Metastatic Lung Carcinoma in the Adrenal Gland (tissue), 1 donor: ENCODE results near the genes SIRT7, MAFG and UTS2R.

GRCh38 chr17:81917225-81918446, at the start of gene SIRT7:
Gene SIRT7, minus strand, starts transcription at chr17:81918176.
- PRO-cap, result bidirectional peak, plus-strand start at chr17:81918236, minus-strand start at chr17:81918140

GRCh38 chr17:81927481-81928215, at the start of gene MAFG:
Gene MAFG, minus strand, starts transcription at chr17:81927735.
- PRO-cap, result bidirectional peak, plus-strand start at chr17:81927835, minus-strand start at chr17:81927735

DNA sequence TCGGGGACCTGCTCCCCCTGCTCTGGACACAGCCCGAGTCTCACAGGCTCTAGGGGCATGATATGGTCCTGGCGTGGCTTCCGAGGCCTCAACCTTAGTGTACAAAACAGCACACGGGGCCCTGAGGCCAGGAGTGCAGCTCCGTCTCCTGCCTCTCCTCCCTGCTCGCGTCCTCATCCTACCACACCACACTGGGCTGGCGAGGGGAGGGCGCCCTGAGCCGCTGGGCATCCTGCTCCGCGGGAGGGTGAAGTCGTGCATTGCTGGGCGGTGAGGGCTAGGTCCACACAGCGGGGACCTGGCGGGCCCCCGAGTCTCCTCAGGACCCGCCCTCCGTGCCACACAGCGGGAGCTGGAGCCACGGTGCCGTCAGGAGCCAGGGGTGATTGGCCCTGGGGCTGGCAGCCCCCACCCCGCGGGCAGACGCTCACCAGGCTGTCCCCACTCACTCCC, 1.2 kb upstream of the MAFG start:
- PRO-cap, result unidirectional peak, minus-strand start at position 159 of the sequence

GRCh38 chr17:81991484-81992739, 14.5 kb downstream of the ASPSCR1 start:
- PRO-cap, result unidirectional peak, minus-strand start at chr17:81992027

DNA sequence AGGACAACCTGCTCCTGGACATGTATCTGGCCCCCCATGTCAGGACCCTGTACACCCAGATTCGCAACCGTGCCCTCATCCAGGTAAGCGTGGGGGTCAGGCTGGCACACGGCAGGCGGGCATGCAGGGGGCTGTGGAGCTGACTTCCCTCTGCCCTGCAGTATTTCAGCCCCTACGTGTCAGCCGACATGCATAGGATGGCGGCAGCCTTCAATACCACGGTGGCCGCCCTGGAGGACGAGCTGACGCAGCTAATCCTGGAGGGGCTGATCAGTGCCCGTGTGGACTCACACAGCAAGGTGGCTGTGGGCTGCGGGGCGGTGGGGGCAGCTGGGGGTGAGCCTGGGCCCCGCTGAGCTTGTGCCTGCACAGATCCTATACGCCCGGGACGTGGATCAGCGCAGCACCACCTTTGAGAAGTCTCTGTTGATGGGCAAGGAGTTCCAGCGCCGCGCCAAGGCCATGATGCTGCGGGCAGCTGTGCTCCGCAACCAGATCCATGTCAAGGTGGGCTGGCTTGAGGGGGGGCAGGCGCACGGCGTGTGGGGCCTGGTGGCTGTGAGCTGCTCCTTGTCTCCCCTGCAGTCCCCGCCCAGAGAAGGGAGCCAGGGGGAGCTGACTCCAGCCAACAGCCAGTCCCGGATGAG, 4.9 kb downstream of the GPS1 start:
- PRO-cap, result no peak

DNA sequence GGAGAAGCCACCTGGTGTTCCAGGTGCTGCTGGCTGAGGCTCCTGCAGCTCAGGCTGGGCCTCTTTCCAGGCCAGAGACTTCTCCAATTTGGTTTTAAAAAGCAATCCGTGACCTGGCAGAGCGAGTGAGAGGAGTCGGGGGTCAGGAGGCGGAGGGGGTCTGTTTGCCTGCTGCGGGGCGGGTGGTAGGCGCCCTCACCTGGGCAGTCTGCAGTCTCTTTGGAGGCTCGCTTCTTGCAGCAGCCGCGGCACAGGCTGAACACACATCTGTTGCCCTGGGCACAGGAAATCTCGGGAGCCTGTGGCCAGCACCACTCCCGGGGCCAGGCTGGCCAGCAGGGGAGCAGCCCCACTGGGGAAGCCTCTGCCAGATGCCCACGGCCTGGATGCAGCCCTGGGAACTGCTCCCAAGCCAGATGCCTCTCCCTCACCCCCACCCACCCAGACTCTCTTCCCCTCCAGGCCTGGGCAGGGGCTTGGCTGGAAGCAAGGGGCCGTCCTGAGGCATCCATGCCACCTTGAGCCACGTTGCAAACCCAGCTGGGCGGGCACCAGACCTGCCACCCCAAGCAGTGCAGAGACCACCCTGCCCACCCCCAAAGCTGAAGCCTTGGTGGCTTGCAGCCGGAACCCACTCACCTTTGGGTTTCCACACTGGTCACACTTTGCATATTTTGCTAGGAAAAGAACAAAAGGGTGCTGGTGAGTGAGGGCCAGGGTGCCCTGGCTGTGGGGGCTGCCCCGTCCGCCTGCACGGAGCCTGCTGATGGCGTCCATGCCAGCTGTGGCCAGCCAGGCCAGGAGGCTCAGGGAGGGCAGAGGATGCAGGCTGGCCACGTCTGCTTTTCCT, 6.7 kb downstream of the GPS1 start:
- PRO-cap, result no peak

- PRO-cap, result no peak
These were observed 4.9 kb downstream of the FASN start for GRCh38 chr17:82093152-82093505.

- PRO-cap, result no peak
These were observed 3.1 kb downstream of the FASN start for GRCh38 chr17:82094761-82095532.

DNA sequence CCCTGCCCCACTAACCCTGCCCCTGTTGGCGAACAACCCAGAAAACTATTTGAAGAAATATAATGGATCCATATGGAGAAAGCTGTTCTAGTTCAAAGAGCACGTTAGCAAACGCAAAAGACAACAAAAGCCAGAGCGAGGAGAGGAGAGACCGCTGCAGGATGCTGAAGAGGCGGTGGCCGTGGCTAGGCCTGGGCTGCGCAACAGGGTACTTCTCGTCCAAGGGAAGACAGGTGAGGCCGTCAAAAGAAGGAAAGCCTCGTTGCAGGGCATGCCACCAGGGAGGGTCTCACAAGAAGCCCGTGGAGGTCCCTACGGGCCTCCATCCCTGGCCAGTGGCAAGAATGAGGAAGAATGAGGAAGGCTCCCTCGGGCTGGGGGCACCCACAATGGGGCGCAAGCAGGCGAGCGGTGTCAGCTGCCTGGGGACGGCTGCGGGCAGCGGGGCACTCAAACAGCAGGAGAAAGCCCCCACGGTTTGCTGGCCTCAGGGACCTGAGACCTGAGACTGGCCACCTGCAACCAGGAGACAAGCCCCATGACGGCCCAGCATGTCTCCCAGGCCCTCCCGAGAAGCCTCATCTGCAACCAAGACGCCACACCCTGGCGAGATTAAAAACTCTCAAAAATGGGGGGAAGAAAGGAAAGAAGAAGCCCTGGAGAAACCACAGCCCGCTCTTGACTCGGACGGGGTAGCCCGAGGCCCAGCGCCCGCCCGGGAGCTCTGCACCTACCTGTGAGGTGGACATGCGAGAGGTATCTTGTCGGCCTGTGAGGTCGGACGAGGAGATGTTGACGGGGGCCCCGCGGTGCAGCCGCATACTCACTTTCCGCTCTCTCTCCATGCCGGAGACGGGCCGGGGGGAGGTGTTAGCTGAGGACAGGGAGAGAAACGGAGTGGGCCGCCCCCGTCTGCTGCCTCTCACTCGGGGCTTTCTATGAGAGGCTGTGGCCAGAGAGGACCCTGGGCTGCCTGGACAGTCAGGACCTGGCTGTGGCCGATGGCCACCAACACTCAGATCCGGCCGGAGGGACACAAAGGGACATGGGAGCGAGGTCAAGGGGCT, 19.6 kb downstream of the SLC16A3 start:
- PRO-cap, result no peak

DNA sequence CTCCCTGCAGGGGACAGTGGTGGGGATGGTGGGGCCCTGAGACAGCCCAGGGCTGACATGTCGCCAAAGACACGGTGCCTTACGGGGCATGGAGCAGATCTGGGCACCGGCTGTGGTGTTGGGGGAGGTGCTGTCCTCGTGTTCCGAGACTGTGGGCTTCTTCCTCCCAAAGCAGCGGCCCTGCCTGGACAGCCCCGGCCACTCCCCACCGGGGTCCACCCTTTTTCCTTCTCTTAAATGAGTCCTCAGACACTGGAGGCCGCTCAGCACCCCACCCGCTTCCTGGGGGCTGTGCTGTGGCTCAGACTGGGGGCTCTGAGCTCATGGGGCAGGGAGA, 404 bp downstream of the CD7 start:
- PRO-cap, result no peak

GRCh38 chr17:82371369-82371882, at the start of gene UTS2R:
Gene UTS2R, plus strand, starts transcription at chr17:82371765.
- PRO-cap, result no peak

GRCh38 chr17:82444296-82444786, 6.2 kb downstream of the CYBC1 start:
- PRO-cap, result no peak

- PRO-cap, result no peak
These were observed 46.7 kb downstream of the FOXK2 start for GRCh38 chr17:82566111-82566753.

DNA sequence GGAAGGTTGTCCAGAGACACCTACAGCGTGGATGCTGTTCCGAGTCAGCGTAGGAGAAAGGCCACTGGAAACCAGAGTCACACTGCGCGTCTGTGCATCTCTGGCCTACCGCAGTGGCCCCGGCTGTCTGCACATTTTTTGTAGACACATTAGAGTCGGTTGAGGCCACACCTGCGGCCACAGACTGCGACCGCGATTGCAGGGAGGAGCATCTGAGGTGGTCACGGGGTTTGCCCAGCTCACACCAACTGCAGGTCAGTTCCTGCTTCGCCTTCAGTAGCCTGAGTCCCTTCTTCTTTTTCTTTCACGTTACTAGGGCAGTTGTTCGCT, 52.3 kb downstream of the WDR45B start:
- PRO-cap, result no peak

- PRO-cap, result no peak
These were observed 20.7 kb downstream of the WDR45B start for GRCh38 chr17:82627596-82627975.

GRCh38 chr17:82630062-82630496, 18.2 kb downstream of the WDR45B start:
- PRO-cap, result no peak

- PRO-cap, result bidirectional peak, plus-strand start at chr17:82655254, minus-strand start at chr17:82655082
These were observed 7.0 kb upstream of the WDR45B start for GRCh38 chr17:82654746-82656076.

DNA sequence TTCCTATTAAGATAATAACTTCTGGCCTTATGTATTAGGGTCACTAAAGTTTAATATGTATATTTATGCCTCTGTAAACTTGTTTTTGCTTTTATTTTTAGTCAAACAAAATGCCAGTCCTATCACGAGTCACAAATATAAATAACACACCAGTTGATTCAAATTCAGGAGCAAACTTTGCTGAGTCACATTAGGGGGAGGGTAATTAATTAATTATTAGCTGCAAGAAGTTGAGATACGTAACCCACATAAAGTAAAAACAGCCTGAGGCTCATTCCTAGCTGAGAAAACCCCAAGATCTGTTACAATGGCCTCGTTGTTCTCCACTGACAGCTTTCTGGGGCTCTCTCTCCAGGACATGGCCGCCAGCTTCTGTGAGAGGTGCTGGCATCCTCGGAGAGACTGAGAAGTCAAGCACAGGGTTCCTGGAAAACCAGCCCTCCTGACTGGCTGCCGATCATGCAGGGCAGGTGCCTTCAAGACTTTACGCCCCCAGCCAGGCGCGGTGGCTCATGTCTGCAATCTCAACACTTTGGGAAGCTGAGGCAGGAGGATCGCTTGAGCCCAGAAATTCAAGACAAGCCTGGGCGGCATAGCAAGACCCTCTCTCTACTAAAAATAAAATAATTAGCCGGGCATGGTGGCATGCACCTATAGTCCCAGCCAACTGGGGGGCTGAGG, 11.1 kb downstream of the RAB40B start:
- PRO-cap, result bidirectional peak, plus-strand start at position 284 of the sequence, minus-strand start at position 139 of the sequence; unidirectional peak, minus-strand start at position 404 of the sequence

DNA sequence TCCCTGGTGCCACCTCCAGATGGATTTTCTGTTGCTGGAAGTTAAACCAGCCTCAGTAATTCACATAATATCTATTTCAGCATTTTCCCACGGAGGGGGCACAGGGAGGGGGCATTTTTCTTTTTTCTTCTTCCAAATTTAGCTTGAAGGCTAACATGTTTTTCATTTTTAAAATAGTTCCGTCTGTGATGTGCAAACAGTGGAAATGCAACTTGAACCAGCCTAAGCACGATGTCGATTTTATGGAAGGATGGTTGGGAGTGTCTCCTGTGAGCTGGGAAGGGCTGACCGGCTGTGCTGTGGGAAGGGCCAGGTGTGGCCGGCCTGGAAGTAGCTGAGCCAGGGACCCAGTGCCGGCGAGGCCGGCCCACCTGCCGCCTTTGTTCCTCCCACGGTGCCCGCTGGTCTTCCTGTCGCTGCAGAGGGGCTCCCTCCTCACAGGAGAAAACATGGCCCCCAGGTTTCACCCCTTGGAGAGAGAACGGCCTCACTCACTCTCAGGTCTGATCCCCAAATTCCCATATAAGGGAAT, 4.0 kb upstream of the RAB40B start:
- PRO-cap, result no peak

GRCh38 chr17:82799435-82799925, 40.3 kb downstream of the ZNF750 start:
- PRO-cap, result no peak